Camera-type eye (tissue), 1 donor: Measurements from ENCODE around the gene PCK1.

- RAMPAGE, long total RNA, result no peak
Measured at GRCh38 chr20:57250447-57251334, 15.8 kb downstream of the BMP7 start.

DNA sequence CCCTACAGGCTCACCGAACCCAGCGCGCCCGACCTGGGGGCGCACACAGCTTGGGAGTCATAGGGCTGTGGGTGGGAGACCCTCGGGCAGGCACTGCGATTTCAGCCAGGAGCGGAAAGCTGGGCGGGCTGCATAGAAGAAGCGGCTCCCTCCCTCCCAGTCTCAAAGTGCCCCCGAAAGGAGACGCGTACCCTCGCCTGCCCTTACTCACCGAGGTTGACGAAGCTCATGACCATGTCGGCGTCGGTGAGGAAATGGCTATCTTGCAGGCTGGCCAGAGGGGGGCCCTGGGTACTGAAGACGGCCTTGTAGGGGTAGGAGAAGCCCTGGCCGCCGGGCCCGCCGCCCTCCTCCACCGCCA is 967 bp downstream of the BMP7 start:
- RAMPAGE, long total RNA, result no peak

DNA sequence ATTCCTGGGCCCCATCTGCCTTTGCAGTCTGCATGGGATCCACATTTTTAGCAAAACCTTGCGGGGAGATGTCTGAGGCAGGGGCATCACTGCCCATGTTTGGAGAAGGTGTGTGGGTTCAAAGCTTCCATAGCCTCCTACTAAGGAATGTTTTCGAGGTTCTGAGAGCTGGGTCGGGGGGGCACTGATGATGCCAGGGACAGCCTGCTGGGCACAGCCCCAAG is 13.0 kb downstream of the RBM38 start:
- RAMPAGE, long total RNA, result no peak

GRCh38 chr20:57435414-57436284 is 44.5 kb downstream of the RBM38 start:
- RAMPAGE, long total RNA, result no peak

DNA sequence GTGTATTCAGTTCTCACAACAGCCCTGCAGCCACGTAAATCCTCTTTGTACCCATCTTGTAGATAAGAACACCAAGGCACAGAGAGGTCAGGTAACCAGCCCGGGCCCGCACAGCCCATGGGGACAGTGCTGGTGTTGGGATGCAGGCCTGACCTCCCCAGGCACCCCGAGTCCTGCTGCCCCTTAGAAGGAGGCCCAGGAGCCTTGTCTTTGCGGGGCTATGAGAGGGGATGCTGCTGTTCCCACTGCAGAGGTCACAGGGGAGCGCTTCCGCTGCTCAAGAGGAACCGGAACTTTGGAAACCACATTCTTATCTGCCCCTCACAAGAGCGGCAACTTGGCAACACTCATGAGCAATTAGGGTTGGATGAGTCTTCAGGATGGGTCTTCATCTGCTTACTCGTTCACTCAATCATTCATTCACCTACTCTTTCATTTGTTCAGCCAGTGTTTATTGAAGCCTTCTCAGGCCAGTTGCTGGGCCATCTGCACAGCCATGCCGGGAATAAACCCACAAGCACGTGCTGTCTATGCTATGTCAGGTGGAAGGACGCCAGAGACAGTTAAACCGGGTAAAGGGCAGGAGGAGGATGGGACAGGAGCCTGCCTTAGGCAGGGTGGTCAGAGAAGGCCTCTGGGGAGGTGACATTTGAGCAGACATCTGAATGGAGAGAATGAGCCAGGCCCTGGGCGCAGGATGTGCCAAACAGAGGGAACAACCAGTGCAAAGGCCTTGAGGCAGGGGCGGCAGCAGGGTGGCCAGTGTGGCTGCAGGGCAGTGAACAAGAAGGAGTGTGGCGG is 60.8 kb downstream of the RBM38 start:
- RAMPAGE, long total RNA, result no peak

GRCh38 chr20:57544660-57545282 is 16.1 kb upstream of the PCK1 start:
- RAMPAGE, long total RNA, result no peak

DNA sequence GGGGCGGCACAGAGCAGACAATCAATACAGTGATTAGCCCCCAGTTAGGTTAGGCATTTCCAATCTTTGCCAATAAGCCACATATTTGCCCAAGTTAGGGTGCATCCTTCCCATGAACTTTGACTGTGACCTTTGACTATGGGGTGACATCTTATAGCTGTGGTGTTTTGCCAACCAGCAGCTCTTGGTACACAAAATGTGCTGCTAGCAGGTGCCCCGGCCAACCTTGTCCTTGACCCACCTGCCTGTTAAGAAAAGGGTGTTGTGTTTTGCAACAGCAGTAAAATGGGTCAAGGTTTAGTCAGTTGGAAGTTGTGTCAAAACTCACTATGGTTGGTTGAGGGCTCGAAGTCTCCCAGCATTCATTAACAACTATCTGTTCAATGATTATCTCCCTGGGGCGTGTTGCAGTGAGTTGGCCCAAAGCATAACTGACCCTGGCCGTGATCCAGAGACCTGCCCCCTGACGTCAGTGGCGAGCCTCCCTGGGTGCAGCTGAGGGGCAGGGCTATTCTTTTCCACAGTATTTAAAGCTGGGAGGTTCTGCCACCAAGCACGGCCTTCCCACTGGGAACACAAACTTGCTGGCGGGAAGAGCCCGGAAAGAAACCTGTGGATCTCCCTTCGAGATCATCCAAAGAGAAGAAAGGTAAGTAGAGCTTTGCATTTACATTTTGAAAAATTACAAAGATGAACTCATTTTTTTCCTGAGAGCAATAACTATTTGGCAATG is at the start of gene PCK1:
TSS of gene PCK1 (plus strand) at position 556 of the 733 bp plus-strand sequence.
- RAMPAGE, long total RNA, result no peak

- RAMPAGE, long total RNA, result no peak
Measured at GRCh38 chr20:57567921-57569273, 7.5 kb downstream of the PCK1 start.

DNA sequence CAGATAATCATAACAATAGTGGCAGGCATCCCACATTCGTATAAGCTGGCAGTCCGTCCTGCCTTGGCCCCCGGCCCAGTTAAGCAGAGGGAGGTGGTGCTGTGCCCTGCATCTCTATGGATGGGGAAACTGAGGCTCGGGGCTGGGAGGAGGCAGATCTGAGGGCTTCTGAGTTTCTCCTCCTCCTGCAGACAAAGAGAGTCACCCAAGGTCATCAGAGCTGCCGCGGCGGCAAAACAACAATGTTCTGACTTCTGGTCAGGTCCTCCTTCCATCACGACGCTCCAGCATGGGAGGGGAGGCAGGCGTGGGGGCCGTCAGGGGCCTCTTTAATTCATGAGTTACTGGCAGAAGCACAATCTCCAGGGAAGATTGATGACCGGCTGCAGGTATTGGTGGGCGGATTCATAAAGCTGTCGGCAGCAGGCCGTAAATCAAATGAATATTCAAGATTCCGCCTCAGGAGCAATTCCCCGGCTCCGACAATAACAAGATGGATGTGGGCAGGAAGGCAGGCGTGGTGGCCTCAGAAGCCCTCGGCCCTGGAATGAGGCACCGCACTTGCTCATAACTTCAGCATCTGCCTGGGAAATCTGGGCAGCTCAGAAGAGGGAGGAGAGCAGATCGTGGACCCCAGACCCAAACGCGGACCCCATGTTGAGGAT is 19.0 kb downstream of the PCK1 start:
- RAMPAGE, long total RNA, result no peak

GRCh38 chr20:57604809-57605443 is 15.3 kb downstream of the ZBP1 start:
- RAMPAGE, long total RNA, result no peak

GRCh38 chr20:57628993-57629336 is 8.7 kb upstream of the ZBP1 start:
- RAMPAGE, long total RNA, result no peak

- RAMPAGE, long total RNA, result no peak
Measured at GRCh38 chr20:57657333-57658314, 37.4 kb upstream of the ZBP1 start.

DNA sequence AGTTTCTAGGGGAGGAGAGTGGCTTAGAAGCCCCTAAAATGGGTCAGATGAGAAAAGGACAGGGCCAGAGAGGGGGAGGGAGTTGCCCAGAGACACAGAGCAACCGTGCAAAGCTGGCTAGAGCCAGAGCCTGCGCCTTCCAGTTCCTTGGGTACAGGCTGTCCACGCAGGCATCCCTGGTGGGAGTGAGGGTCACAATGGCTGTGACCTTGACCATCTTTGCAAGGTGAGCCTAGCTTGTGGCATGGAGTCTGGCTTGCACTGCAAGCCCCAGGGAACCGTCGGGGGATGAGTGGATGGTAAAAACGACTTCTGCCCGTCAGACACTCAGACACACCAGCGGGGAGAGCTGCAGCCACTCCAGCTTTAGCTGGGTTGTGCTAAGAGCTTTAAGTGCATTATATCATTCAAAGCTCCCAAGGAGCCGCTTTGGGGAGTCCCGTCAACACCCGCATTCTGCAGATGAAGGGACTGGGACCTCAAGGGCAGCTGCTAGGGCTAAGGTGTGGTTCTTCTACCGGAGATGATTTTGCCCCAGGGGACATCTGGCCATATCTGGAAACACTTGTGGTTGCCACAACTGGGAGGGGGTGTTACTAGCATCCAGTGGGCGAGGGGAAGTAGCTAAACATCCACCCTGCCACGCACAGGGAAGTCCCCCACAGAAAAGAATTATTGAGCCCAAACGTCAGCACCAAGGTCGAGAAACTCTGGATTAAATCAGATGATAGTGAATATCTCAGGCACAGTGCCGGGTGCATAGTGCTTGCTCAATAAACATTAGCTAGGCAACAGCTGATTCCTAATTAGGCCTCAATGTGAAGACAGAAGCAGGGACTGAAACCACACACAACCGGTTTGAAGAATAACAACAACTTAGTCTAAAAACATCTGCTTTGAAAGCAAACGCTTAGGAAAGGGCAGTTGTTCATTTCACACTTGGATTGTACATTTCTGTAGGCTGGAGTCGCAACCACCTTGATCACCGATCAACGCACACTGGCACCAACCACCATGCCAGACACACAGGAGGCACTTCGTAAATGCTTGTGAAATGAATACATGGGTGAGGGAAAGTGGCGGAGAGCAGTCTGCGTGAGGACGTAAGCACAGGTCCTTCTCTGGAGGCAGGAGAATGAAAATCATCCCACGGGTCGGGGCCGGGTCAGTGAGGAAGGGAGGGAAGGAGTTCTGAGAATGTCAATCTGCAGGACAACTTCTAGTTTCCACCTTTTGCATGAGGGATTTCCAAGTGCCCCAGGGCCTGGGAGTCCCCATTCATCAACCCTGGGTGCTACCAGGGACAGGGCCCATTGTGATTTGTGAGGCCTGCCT is 29.5 kb downstream of the PMEPA1 start:
- RAMPAGE, long total RNA, result no peak

GRCh38 chr20:57697904-57698860 is 11.6 kb downstream of the PMEPA1 start:
- RAMPAGE, long total RNA, result no peak

- RAMPAGE, long total RNA, result no peak
Measured at GRCh38 chr20:57940696-57941914, 209.6 kb upstream of the C20orf85 start.

DNA sequence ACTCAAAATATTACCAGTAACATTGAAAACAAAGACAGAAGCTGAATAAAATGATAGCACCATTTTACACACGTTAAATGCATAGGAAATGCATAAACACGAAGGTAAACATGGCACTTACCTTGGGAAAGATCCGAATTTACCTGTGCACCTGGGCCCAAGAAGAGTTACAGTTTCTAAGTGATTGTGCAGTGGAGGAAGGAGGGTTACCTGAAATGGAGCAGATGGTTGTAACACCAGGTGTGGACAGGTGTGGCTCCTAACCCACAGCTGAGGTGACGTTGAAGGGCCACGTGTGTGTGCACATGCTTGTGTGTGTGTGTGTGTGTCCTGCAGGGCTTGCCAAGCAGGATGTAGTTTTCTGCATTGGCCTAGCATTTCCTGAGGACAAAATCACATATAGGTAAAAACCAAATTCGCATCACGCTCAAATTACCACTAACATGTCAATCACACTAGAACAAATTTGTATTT is 163.1 kb upstream of the C20orf85 start:
- RAMPAGE, long total RNA, result no peak

DNA sequence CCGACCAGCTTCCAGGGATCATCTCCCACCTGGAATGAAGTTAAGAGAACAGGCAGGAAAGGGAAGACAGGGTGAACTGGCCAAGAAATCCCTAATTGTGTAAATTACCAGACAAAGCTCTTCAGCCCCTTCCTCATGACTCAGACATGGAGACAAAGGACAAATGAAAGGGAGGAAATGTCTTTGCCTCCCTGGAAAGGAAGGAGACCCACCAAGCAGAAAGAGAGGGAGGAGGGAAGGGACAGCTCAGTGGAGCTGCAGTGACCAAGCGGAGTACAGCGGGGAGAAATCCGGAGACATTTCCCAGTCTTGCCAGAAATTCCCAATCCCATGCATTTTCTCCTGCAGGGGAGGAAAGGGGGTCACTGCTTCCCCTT is 76.5 kb upstream of the C20orf85 start:
- RAMPAGE, long total RNA, result no peak

DNA sequence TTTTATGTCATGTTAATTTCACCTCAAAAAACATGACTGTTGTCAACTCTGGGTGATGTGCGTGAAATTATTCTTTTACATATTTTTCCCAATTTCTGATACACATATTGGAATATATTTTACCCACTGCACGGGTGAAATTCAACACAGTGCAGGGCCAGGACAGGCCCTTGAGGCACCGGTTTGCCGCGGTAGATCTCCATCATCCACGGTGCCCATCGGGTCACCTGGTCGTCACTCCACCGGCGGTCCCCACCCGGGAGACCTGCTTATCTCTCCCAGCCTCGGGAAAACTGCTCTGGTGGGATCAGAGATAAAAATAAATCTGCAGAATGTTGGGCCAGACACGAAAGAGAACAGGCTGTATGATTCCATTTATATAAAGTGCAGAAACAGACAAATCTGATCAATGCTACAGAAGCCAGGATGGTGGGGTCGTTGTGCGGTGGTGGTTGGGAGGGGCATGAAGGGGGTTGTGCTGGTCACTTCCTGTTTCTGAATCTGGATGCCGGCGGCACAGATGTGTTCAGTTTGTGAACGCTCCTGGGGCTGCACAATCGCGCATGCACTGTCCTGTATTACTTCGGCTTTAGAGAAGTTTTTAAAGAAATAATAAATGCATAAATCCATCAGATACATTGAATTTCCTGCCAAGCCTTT is 23.3 kb downstream of the C20orf85 start:
- RAMPAGE, long total RNA, result no peak

DNA sequence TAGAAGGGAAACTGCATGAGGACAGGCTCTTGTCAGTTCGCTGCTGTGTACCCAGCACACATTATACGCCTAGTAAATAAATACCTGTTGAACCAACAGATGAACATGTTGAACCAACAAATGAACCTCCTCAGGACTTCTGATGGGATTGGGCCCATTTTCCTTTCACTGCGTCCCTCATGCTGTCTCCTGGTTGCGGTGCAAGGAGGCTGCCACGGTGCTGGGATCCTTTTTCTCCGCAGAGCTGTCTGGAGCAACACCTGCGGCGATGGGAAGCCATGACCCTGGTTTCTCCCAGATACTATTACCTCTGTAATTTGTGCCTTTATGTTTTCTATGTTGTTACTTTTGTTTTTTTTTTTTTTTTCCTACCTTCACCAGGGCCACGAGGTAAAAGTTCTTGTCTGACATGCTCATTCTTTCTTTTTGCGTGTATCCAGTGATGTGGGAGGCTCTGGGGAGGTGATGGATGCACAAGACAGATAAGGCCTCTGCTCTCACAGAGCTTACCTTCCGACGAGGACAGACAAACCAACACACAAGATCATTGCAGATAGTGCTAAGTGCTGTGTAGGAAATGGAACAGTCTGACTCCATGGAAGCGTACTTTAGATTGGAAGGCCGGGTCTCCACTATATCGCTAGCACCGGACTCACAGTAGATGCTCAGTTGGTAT is 1.1 kb downstream of the VAPB start:
- RAMPAGE, long total RNA, result no peak

- RAMPAGE, long total RNA, result no peak
Measured at GRCh38 chr20:58596847-58597484, 54.1 kb upstream of the STX16 start.